ENCODE data around the gene GHITM.

DNA sequence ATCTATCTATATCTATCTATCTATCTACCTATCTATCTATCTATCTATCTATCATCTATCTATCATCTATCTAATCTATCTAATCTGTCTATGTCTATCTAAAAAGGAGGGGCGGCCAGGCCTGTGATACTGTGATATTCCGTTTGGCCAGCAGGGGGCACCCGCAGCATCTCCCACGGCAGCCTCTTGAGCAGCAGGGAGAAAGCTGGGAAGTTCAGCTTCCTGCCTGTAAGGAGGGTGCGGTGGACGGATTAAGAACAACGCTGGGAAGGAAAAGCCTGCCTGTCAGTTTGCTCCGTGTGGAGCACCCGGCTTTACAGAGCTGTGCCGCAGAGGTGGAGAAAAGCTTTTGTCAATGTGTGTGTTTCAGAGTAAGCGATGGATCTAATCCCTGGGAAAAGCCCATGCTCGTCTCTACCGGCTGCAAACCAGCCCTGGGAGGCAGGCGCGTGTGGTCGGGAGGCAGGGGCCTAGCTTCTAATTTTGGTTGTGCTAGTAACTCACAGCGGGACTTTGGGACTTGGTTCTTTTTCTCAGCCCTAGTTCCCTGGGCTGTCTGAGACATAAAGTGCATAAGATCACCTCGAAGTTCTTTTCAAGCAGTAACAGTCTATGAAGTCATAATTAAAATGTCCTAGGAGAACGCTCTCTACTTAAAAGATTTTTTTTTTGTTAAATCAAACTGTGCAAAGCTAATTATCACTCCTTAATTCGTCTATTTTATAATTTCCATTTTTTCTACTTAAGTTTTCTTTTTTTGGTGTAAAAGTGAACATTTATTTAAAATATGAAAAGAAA lies 125.2 kb downstream of the SH2D4B start:
- RRBS = 38% methylated on average over 4 of the region's 20 CpGs

DNA sequence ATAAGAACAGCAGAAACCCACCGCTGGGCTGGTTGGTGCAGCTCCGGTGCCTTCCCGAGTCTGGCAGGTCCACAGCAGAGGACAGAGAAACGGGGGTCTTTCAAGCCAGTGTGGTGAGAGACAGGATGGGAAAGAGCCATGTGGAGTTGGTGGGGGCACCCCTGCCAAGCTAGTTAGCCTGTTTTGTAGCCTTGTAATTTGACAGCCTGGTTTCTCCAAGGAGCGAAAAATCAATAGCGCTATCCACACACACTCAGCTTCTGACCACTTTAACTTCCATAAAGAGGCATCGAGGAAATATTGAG lies 165.8 kb downstream of the SH2D4B start:
- RRBS = no CpG with 5 or more reads among the region's 7 CpGs

DNA sequence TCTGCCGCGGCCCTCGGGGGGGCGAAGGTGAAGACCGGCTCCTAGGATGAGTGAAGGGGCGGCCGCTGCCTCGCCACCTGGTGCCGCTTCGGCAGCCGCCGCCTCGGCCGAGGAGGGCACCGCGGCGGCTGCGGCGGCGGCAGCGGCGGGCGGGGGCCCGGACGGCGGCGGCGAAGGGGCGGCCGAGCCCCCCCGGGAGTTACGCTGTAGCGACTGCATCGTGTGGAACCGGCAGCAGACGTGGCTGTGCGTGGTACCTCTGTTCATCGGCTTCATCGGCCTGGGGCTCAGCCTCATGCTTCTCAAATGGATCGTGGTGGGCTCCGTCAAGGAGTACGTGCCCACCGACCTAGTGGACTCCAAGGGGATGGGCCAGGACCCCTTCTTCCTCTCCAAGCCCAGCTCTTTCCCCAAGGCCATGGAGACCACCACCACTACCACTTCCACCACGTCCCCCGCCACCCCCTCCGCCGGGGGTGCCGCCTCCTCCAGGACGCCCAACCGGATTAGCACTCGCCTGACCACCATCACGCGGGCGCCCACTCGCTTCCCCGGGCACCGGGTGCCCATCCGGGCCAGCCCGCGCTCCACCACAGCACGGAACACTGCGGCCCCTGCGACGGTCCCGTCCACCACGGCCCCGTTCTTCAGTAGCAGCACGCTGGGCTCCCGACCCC lies 439 bp downstream of the NRG3 start:
- RRBS = 48% methylated on average over 35 of the region's 69 CpGs

DNA sequence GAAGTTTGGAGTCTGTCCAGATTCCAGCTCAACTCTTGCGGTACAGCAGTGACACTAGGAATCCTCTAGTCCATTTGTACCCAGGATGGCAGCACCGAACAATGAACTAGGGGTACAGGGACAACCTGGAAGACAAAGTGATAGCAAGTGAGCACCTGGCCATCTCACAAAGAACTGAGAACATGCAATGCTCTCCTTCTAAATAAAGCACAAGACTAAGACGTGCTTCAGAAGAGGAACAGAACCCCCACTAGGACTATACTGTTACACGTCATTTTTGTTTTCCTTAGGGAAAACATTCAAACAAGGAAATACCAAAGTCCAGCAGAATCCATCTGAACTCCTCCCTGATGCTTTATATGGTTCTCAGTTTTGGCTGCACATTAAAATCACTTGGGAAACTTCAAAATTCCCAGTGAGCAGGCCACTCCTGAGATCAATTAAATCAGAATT lies 866.7 kb upstream of the GHITM start:
- RRBS = no CpG with 5 or more reads among the region's 4 CpGs

DNA sequence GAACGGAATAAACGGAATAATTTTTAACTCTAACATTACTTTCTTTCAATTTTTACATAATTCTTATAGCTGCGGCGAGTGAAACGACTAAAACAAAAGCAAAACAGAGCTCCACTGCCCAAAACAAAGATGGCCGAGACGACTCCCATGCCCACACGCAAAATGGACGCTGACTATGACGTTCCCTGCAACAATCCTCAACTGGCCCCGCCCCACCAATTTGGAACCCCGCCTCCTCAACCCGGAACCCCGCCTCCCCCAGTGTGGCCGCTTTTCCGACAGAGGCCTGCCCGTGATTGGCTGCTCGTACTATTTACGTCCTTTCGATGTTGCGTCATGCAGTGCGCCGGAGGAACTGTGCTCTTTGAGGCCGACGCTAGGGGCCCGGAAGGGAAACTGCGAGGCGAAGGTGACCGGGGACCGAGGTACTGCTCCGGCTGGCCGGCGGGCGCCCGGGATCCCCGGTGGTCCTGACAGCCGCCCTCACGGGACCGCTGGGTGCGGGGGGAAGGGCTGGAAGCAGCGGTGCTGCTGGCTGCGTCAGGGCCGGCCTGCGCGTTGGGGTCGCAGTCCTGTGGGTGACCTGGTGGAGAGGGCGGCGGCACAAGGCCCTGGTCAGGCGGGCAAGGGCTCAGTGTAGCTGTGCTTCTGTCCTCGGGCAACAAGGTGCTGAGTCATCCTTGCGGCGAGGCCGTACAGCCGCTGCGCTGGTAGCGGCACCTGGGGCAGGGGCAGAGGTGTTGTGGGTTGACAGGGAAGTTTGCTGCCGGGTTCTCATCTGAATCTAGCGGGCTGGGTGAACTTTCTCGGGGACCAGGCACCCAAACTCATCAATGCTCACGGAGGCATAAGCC lies at the start of gene GHITM:
Gene GHITM, plus strand, starts transcription at position 341 of the 854 bp plus-strand sequence.
- RRBS = under 1% methylated on average over 18 of the region's 60 CpGs

- RRBS = no CpG with 5 or more reads among the region's 16 CpGs
Measured at GRCh38 chr10:84156311-84157603, 16.8 kb upstream of the GPR15LG start.

GRCh38 chr10:84178828-84179910 lies 5.6 kb downstream of the GPR15LG start:
- RRBS = no CpG with 5 or more reads among the region's 15 CpGs

GRCh38 chr10:84329969-84331110 lies 2.0 kb downstream of the CCSER2 start:
- RRBS = no CpG with 5 or more reads among the region's 16 CpGs

DNA sequence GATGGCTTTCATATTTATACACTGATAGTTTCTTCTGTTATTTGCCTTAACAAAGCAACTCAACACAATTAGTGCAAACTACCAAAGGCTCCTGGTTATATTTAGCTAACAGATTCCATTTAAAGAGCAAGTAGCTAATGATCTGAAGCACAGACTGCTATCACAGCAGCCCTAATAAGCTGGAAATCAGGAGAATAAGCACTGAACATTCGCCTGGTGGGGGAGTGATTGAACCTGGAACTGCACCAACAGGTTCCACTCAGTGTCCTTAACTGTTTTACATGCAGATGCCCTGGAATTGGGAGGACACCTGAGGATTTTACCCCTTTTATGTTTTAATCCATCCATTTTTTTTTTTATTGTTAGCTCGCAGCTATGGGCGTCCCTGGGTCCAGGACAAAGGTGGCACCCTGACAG lies 509.1 kb downstream of the CCSER2 start:
- RRBS = no CpG with 5 or more reads among the region's 3 CpGs

GRCh38 chr10:86652450-86652940 lies 1.9 kb upstream of the OPN4 start:
- RRBS = no CpG with 5 or more reads among the region's 4 CpGs

- RRBS = no CpG with 5 or more reads among the region's 9 CpGs
Measured at GRCh38 chr10:86673669-86674394, 5.5 kb downstream of the LDB3 start.

DNA sequence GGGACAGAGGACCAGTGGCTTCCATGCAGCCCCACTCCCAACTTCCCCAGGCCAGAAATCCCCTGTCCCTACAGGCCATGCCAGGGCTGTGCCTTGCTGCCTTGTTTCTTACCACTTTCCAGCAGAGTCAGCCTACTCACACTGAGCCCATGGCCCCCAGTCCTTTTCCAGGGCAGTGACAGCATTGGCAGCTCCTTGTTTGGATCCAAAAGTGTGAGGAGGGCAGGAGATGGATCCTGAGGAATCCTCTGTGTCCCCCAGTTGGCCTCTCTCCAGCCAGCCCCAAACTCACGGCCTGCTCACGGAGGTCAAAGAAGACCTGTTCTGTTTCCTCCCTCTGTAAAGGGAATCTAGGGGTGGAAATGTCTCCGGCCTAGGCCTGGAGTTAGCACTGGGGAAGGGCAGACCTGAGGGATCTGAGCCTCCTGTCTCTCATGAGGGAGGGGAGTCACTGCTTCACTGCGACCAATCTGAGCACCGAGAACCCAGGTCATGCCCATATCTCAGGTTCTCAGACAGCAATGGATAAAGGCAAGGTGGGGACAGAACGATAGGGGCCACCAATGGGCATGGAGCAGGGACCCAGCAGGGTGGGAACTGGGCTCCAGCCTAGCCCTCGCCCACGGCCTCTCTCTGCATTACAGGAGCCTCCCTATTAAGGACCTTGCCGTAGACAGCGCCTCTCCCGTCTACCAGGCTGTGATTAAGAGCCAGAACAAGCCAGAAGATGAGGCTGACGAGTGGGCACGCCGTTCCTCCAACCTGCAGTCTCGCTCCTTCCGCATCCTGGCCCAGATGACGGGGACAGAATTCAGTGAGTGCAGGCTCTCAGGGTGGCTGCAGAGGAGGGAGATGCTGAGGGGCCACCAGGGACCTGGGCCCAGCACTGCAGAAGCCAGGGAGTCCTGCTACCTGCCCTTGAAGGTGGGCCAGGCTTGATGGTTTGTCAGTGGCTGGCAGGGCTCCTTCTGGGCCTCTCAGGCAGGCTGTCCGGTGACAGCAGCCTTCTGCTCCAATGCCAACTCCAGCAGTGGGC lies 23.3 kb downstream of the LDB3 start:
- RRBS = 96% methylated on average over 1 of the region's 18 CpGs

DNA sequence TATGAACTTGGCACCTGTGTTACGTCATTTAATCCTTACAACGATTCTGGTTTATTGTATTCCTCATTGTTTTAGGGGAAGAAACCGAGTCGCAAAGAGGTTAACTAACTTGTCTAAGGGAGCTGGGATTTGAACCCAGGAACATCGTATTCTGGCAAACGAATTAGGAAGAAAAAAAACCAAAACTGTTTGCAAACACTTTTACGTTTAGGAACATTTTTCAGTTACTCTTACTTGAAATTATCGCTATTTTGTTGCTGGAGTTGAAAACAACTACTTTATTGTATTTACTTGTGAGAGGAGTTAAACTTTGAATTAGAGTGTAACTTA lies 1.3 kb downstream of the BMPR1A start:
- RRBS = no CpG with 5 or more reads among the region's 8 CpGs

GRCh38 chr10:86923187-86924089 lies 34.0 kb downstream of the MMRN2 start:
- RRBS = no CpG with 5 or more reads among the region's 15 CpGs

DNA sequence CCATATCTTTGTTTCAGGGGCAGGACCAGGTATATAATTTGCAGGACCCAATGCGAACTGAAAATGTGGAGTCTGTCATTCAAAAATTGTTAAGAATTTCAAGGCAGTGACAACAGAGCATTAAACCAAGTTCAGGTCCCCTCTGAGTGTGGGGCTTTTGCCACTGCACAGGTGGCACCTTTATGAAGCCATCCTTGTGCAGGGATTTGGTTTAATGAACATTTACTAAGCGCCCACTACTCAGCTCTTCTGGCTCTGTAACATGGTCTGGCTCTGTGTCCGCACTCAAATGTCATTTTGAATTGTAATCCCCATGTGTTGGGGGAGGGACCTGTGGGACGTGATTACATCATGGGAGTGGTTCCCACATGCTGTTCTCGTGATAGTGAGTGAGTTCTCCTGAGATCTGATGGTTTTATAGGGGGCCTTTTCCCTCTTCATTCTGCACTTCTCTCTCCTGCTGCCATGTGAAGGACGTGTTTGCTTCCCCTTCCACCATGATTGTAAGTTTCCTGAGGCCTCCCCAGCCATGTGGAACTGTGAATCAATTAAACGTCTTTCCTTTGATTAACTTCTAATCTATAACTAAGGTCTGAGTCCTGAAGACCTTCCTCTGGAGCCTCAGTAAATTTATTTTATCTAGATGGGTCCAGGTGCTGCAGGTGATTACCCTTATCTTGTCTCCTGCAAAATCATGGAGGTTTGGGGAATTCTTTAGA lies 12.7 kb downstream of the ADIRF start:
- RRBS = no CpG with 5 or more reads among the region's 7 CpGs

DNA sequence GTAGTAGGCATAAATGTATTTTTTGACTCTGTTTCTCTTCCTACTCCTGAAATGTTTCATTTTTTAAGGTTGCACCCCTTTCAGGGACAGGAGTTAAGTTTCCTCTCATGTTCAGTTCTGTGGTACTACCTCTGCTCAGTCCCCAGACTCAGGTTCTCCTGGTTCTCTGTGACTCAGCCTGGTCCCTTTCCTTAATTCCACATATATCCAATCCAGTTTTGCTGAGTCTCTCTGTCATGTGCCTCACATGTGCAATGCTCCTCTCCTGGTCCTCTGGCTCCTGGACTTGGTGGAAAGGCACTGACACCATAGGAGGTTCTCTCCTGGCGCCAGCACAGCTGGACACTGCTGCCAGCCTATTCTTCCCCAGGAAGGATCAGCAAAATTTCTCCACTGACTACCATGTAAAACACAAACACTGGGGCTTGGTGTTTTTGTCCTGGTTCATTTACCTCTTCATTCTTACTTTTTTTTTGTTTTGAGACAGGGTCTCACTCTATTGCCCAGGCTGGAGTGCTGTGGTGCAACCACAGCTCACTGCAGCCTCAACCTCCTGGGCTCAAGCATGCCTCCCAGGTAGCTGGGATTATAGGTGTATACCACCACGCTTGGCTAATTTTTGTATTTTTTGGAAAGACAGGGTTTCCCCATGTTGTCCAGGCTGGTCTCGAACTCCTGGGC lies 27.7 kb downstream of the GLUD1 start:
- RRBS = no CpG with 5 or more reads among the region's 3 CpGs

GRCh38 chr10:87083733-87084266 lies 10.8 kb downstream of the GLUD1 start:
- RRBS = no CpG with 5 or more reads among the region's 5 CpGs

- RRBS = no CpG with 5 or more reads among the region's 1 CpG
Measured at GRCh38 chr10:87089211-87089530, 5.5 kb downstream of the GLUD1 start.

DNA sequence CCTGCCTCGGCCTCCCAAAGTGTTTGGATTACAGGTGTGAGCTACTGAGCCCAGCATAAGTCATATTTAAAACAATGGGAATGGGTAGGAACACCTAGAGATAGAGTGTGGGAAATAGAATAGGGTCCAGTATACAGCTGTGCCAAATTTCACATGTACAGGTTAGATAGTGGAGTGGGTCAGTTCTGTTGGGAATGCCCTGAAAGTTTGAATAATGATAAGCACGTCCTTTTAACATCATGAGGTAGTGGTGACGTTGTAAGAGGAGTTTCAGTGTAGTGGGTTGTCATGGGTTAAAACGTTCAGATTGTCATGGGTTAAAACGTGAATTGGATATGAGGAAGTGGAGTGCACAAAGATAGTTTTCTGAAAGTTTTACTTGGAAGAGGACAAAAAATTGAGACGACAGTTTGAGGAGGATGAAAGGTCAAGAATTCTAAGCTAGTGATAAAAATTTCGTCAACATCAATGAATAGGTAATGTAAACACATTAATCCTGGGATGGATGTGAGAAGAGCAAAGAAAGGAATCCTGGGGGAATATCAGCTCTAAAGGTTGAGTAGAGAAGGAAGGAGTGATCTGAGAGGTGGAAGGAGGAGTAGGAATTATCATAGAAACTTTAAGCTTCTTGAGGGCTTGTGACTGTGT lies 20.4 kb downstream of the SHLD2 start:
- RRBS = no CpG with 5 or more reads among the region's 7 CpGs

- RRBS = no CpG with 5 or more reads among the region's 5 CpGs
Measured at GRCh38 chr10:87116090-87117026, 21.4 kb downstream of the SHLD2 start.